PC-3 (cell line): Measurements from ENCODE around the gene RFPL4B.

DNA sequence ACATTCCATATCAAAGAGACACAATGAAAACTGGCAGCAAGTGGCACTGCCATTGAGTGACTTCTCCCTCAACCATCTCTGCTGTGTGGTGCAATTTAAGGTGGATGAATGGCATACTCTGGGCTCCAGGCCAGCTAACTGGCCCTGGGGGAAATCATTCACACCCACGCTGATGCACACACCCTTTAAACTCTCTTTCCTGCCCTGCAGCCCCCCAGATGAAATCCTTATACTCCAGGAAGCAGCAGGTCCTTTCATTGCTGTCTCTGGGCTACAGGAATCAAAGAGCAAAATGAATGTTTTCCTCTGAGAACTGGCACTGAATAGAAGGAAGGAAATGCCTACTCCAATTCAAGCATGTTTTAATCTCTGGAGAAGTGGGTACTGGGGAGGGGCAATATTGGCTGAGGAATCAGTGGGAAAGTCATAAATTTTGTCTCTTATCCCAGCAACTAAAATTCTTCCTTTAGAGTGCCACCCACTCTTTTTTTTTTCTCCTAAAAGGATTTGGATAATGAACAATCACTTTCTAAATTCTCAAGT is 16.9 kb upstream of the RFPL4B start:
- RAMPAGE, long total RNA, result no peak

- RAMPAGE, long total RNA, result no peak
These were observed 10.0 kb upstream of the RFPL4B start for GRCh38 chr6:112337080-112337567.

- RAMPAGE, long total RNA, result no peak
These were observed at the start of gene RFPL4B for GRCh38 chr6:112347115-112347484. RFPL4B (plus strand) TSS chr6:112347330.

- RAMPAGE, long total RNA, result no peak
These were observed 341.7 kb downstream of the RFPL4B start for GRCh38 chr6:112688631-112689385.

DNA sequence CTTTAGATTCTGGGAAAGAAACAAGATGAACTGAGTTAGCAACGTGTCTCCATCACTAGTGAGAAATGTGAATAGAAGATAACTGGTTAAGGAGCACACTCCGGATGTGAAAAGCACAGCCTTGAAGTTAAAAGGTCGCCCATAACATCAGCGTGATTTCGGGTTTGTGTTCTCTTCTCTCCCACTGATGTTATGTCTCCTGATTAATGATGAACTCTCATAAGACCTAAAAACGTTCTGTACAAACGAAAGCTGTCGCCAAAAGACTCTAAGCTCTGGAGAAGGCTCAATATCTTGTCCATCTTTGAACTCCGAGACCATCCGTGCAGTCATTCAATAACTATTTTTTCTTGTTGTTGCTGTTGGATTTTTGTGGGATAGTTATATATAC is 291.9 kb upstream of the MARCKS start:
- RAMPAGE, long total RNA, result no peak

- RAMPAGE, long total RNA, result no peak
These were observed 37.8 kb upstream of the MARCKS start for GRCh38 chr6:113819287-113819714.

DNA sequence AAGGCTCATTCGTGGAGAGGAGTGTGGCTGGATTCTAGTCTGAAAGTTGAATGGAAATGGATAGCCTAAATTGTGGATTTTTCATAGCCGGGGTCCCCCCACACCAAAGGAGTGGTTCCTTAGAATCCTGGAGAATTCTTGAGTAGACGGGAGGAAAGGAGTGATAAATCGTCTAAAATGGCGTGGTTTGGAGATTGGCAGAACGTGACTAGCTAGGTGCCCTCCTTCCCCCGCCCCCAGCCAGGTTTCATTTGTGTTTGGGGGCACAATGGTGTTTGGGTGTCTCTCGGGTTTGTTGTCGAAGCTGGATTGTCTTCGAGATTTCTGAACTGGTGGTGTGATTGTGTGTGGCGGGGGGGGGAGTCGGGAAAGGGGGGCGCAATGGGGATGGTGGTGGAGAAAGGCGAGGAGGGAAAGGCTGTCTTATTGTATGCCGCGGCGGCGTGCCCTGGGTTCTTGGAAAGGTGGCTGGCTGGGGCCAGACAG is 813 bp downstream of the MARCKS start:
- RAMPAGE, long total RNA, result no peak

DNA sequence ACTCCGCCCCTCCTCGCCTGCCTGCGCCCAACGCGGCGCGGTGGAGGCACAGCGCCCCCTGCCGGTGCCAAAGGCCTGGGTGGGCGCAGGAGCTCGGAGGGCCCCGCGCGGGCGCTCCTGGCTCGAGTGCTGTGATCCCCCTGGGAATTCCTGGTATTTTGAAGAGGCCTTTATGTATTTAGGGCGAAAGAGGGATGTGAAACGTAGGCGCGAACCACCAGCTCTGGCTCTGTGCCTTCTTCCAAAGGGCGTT is 1.8 kb downstream of the MARCKS start:
- RAMPAGE, long total RNA, result no peak

GRCh38 chr6:115090622-115091119 is 747.8 kb upstream of the HS3ST5 start:
- RAMPAGE, long total RNA, result no peak

DNA sequence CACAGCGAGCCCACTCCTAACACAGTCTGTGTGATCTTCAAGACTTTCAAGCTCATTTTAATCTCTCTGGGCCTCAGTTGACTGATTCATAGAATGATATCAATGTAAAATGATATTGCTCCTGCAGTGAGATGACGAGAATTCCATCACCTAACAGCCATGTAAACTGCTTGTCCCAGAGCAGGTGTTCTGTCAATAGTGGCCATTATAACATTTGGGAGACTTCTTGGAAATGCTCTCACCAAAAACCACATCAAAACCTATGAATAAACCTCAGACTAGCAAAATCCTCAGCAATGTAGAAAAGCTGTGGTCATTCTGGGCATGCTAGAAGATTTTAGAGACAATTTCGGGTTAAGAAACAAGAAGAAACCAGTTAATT is 225.4 kb downstream of the FRK start:
- RAMPAGE, long total RNA, result no peak

DNA sequence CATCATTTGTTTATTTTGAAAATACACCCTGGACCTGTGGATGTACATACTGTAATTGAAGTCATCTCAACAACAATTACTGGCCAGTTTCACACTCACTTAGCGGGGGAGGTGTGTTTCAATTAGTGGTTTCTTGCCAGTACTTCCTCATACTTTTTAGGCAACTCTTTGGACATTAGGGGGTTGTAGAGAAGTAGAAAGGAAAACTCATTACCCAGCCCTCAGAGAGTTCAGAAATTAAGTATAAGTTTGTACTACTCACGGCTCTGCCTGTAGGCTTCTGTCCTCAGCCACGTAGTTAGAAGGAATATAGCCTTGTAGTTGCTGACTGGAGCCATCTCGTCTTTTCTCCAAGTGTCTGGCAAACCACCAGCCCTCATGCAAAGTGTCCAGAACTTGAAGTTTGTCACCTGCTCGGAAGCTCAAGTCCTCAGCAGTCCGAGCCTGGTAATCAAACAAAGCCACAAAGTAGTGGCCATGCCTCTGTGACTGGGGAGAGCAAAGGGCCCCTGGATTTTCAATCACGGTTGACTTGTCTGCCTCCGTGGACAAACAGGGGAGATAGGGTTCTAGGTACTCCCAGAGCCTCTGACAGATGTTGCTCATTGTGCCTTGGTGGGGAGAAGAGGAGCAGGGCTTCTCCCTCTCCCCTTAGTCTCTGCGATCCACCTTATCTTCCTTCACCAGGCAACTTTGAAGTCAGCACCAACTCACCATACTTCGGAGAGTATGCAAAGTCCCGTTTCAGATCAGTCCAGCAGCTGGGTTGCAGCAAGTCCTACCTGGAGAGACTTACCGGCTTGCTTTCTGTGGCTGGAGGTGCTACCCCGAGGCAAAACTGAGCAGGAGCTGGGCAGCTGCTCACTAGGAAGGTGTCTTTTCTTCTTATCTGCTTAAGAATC is 734 bp downstream of the FRK start:
- RAMPAGE, long total RNA, result no peak

- RAMPAGE, long total RNA, result no peak
These were observed 523 bp upstream of the NT5DC1 start for GRCh38 chr6:116100117-116100542.

DNA sequence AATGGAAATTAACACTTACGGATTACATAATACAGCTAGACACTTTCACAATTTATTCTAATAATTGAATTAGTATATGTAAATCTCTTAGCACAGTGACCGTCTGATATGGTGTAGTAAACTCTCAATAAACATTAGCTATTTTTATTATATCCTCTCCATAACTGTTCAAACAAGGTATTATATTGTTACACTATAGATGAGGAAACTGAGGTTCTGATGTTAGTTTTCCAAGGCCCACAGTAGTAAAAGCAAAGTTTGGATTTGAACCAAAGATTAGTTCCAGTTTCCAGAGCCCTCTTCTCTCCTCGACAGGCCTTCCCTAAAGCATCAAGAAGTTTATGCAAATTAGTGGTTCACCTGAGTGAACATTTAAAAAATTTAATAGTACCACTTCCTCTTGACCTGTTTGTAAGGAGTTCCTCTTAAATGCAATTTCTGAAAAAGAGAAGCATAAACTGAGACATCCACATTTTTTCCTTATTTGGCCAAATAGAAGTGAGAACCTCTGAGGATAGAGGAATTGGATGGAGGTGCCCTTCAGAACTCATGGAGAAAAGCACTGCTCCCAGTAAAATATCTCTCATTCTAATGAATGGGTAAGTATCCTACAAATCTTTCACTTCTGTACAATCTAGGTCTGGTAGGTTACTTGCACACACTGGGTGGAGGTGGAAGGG is 1.3 kb upstream of the DSE start:
- RAMPAGE, long total RNA, result no peak

GRCh38 chr6:116405955-116406507 is 35.3 kb downstream of the DSE start:
- RAMPAGE, long total RNA, result no peak

DNA sequence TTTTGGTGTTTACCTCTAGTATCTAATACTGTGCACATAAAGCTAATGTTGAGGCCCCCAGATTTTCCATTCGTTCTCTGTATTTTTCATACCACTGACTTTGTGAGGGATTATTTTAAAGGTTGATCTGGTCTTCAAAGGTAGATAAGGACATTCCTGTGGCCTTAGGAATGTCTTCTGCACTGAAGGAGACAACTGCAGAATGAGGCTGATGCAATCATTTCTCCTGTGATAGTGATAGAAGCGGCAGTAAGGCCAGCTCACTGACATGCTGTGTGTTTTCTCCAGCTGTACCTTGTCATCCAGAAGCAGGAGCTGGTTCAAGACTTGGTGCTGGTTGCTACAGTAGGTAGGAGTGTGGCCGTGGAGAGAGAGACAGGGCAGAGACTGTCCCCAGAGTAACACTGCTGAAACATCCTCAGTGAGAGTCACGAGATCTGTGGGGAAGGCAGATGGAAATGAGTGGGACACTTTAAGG is 53.8 kb downstream of the DCBLD1 start:
- RAMPAGE, long total RNA, result no peak

DNA sequence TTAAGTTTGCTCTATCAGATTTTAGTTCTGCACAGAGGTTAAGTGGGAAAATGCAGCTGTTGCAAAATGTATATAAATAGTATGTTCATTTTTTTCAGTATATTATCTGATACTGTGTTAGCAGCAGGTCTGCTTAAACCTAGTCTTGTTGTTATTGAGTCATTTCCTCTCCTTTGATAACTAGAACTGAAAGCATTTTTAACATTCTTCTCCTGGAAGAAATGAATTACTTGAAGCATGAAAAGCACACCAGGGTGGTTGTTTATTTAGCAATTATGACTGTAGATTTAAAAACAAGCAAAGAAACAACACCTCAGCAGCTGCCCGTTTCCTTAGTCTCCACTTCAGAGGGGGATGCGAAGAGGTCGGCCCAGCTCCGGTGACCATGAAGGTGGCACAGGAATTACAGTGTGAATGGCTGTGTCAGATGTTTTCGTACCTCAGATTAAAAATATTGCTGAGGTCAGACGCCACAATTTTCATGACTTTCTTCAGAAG is 53.5 kb downstream of the GOPC start:
- RAMPAGE, long total RNA, result no peak

DNA sequence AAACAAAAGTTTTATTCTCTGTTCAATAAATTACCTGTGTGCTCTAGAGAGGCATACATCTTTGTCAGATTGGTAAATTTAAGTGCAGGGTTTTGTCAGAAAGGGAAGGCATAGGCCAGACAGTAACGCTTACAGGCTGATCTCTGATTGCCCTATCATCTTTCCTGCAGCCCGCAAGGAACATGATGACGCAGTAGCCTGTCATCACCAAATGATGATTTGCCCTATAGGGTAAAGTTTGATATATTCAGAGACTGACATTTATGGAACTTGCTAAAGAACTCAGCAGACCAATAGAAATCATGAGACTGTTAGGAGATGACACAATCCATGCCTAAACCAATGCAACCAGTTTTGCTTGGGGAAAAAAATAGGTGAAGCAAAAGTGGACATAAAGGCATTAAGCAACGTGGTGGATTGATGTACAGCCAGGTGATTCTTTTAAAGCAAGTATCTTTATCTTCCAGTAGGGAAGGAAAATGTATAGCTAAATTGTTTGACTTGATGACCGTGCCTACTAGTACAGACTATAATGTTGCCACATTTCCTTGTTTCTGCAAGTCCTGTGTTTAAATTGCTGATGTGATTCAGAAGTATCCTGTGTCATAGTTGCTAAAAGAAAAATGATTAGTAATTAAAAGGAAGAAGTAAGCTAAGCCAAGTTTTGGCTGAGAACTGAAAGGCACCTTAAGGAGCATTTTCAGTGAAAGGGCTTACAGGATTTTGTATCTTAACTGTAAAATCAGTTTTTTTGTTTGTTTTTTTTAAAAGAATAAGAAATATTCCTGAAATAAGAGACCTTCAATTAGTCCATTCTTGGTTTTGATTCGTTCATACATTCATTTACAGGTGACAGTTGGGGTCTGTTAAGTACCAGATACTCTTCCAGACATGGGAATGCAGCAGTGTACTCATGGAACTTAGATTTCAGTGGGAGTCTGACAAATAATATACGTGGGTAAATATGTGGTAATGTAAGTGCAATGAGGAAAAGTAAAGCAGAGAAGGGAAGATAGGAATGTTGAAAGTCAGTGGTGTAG is 2.5 kb downstream of the NUS1 start:
- RAMPAGE, long total RNA, result no peak

DNA sequence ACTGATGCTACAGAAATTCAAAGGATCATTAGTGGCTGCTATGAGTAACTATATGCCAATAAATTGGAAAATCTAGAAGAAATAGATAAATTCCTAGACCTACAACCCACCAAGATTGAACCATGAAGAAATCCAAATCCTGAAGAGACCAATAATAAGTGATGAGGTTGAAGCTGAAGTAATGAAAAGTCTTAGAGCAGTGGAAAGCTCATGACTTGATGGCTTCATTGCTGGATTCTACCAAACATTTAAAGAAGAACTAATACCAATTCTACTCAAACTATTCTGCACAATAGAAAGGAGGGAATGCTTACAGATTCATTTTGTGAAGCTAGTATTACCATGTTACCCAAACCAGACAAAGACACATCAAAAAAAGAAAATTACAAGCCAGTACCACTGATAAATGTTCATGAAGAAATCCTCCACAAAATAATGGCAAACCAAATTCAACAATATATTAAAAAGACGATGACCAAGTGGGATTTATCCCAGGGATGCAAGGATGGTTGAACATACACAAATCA is 23.1 kb downstream of the NUS1 start:
- RAMPAGE, long total RNA, result no peak

DNA sequence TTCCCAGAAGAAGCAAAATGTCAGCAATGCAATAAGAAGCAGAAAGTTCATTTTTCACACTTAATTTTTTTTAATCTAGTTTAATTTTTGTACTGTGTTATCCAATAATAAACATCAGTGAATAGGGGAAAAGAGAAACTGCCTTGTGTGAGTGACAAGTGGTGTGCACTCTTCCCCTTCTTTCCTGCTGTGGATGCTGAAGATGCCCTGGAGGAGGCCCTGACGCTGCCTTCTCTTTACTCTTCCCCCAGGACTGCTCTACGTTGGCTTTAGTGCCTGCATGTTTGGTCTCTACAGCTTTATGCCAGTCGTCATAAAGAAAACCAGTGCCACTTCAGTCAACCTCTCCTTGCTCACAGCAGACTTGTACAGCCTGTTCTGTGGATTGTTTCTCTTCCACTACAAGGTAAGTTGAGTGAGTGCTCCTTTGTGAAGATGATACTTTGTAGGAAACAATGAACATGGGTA is 263.1 kb upstream of the PLN start:
- RAMPAGE, long total RNA, result no peak

DNA sequence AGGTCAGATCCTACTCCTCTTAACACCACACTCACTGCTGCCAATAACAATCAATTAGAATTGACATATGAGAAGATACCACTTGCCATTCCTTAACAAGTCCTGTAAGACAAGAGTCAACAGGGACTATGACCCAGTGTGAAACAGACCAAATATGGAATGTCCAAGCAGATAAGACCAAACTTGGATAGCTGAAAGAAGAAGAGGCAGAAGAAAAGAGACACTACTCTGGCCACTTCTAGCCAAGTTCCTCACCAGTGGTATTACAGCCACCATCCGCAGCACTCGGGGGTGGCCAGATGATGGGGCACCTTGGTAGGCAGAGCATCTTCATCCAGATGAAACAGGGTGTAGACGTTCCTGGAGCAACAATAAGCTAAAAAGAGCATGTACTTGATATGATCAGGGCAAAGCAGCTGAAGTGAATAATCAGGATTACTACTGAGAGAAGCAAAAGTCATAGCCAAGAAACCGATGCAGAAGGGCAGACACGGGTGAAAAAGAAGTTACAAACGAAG is 262.0 kb upstream of the PLN start:
- RAMPAGE, long total RNA, result no peak